ENCODE results near the genes UGT2A1 and ENAM.

GRCh38 chr4:57050907-57051493 is 59.2 kb downstream of the IGFBP7 start:
- PRO-cap, 3 experiments, result no peak in any of the 3 experiments
- RAMPAGE, long total RNA, result no peak

- PRO-cap, 3 experiments, result no peak in any of the 3 experiments
- RAMPAGE, long total RNA, result no peak
These were observed 44.5 kb downstream of the IGFBP7 start for GRCh38 chr4:57065239-57066602.

- PRO-cap, 3 experiments, result no peak in any of the 3 experiments
- RAMPAGE, long total RNA, result no peak
These were observed 38.8 kb downstream of the IGFBP7 start for GRCh38 chr4:57071144-57071932.

GRCh38 chr4:57109144-57109452 is 1.1 kb downstream of the IGFBP7 start:
- PRO-cap, 3 experiments, result no peak in any of the 3 experiments
- RAMPAGE, long total RNA, result no peak

- PRO-cap, 3 experiments, result no peak in any of the 3 experiments
- RAMPAGE, long total RNA, result no peak
These were observed 3.6 kb upstream of the IGFBP7 start for GRCh38 chr4:57113815-57114202.

DNA sequence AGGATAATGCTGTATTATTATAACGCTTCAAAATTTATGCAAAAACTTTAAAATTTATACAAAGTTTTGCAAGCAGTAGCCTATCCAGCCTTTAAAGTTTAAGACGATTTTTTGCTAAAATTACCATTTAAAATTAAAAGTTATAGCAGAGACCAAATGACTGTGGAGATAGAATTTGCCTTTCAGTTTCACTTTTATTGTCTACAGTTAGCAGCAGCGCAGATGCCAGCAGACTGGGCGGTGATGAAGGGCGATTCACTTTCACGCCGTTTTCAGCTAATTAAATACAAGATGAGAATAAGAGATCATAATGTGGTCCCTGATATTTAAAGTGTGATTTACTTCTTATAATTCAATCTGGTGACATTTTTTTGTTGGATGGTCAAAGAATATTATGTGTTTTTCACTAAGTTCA is 1381.5 kb upstream of the ADGRL3 start:
- PRO-cap, 3 experiments, result no peak in any of the 3 experiments
- RAMPAGE, long total RNA, result no peak

DNA sequence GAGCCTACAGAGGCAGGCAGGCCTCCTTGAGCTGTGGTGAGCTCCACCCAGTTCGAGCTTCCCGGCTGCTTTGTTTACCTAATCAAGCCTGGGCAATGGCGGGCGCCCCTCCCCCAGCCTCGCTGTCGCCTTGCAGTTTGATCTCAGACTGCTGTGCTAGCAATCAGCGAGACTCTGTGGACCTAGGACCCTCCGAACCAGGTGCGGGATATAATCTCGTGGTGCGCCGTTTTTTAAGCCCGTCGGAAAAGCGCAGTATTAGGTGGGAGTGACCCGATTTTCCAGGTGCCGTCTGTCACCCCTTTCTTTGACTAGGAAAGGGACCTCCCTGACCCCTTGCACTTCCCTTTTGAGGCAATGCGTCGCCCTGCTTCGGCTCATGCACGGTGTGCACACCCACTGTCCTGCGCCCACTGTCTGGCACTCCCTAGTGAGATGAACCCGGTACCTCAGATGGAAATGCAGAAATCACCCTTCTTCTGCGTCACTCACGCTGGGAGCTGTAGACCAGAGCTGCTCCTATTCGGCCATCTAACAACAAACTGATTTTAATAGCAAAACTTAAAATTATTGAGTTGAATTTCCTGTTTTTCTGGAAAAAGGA is 363.3 kb upstream of the ADGRL3 start:
- PRO-cap, 3 experiments, result no peak in any of the 3 experiments
- RAMPAGE, long total RNA, result no peak

DNA sequence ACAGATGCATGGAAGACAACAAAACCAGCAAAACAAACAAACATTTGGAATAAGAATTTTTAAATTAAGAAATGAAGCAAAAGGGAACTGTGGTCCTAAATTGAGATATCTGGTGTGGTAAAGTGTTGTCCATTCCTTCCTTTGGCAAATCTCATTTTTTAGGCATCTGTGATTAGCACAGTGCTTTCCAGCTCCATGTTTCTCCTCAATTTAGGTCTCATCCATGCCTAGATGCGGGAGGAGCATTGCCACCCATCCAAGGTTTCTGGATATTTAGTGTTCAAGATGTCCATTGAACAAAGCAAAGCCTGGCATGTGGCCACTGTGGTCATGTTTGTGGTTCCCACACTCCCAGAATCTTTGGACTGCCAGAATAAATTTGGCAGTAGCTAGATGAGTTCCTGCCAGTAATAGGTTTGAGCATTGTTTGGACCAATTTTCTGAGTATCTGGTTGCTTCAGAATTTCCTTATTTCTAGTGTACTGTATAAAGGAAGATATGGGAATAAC is 1124.0 kb downstream of the ADGRL3 start:
- PRO-cap, 3 experiments, result no peak in any of the 3 experiments
- RAMPAGE, long total RNA, result no peak

GRCh38 chr4:64484575-64484901 is 75.3 kb upstream of the TECRL start:
- PRO-cap, 3 experiments, result no peak in any of the 3 experiments
- RAMPAGE, long total RNA, result no peak

DNA sequence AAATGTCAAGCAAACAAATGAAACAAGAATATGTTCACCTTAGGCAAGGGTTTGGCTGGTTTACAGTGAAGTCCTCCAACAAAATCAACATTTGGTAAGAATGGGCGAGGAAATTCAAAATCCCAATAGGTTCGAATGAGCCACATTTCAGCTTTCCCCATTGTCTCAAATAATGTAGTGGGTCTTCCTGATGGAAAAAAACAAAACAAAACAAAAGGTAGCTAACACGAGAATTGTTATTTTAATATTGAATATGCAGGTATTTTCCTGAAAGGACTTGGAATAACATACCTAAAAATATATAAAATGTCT is 10.6 kb downstream of the UGT2B17 start:
- PRO-cap, 3 experiments, result no peak in any of the 3 experiments
- RAMPAGE, long total RNA, result no peak

- PRO-cap, 3 experiments, result no peak in any of the 3 experiments
- RAMPAGE, long total RNA, result no peak
These were observed 65.1 kb upstream of the UGT2B10 start for GRCh38 chr4:68750589-68751183.

GRCh38 chr4:68905543-68906408 is 45.8 kb downstream of the UGT2A3 start:
- PRO-cap, 3 experiments, result no peak in any of the 3 experiments
- RAMPAGE, long total RNA, result no peak

DNA sequence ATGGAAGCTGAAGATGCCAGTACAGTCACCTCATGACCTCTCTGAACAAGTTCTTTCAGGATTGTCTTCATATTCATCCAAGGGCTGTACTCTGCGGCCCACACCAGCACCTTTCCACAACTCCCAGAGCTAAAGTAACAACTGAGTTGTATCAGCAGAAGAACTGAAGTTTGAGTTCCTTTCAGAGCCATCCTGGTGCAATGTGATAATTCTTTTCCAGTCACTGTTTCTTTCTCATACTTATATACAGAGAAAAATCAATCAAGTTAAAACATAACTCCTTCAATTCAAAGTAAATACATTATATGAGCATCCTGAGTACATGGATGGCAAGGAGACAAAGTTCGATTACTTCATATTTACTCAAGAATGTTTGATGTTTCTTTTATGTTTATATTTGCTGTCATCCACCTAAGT is 68.6 kb upstream of the UGT2A3 start:
- PRO-cap, 3 experiments, result no peak in any of the 3 experiments
- RAMPAGE, long total RNA, result no peak

DNA sequence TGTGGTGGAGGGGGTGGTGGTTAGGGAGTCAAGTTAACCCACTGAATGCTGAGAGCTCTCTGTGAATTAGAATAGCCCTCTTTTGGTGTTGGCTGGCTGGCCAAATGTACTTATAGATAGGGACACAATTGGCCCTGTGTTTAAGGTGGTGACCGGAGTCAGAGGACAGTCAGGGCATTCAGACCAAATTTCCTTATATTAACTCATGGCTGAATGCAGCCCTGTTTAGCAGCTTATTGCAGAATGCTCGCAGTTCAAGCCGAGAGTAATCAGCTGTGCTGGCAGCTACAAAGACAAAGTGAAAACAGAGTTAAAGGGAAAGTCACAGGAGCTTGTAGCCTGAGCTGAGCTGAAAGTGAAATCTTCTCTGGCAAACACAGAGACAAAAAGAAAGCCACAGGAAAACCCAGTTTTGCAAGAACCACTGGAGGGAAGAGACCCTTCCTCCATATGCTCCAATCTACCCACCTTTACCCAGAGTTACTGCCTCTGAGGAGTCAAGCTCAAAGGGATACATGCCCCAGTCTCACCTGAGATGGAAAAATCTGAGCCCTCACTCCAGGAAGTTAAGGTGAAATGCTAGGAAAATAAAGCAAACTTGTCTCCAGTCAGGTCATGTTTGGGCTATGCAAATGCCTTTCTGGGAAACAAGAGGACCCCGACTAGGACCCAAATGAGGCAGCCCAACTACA is 38.3 kb upstream of the UGT2B7 start:
- PRO-cap, 3 experiments, result no peak in any of the 3 experiments
- RAMPAGE, long total RNA, result no peak

DNA sequence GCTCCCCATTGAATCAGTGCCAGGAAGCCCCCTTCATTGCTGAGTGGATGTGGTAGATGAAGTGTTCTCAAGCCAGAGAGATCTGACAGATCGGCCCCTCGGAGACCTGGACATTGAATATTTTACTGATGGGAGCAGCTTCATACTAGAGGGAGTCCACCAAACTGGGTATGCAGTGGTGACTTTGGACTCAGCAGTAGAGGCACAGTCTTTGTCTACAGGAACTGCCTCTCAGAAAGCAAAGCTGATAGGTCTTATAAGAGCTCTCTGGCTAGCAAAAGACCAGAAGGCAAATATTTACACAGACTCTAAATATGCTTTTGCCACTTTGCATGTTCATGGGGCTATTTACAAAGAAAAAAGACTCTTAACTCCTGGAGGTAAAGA is 35.4 kb upstream of the UGT2B7 start:
- PRO-cap, 3 experiments, result no peak in any of the 3 experiments
- RAMPAGE, long total RNA, result no peak

DNA sequence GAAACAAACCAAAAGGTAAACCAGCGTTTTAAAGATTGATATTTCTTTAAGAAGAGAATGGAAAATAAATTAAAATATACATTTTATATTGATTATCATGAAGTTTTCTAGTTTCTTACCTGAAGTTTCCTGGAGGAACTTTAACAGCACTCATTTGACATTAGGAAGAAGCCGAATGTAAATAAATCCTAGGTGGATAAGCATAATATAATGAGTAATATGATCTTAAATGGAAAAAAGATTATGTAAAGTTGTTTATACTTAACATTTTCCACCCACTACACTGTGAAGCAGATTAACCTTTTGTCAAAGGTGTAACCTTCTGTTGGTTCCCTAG is at the start of gene UGT2A1:
TSS of gene UGT2A1 (minus strand) at position 179 of the 337 bp plus-strand sequence.
- PRO-cap, 3 experiments, result no peak in any of the 3 experiments
- RAMPAGE, long total RNA, result no peak

GRCh38 chr4:69832171-69833266 is 27.4 kb downstream of the SULT1E1 start:
- PRO-cap, 3 experiments, result no peak in any of the 3 experiments
- RAMPAGE, long total RNA, result no peak

- PRO-cap, 3 experiments, result no peak in any of the 3 experiments
- RAMPAGE, long total RNA, result no peak
These were observed at the start of gene ENAM for GRCh38 chr4:70628544-70629017. Gene ENAM, plus strand, starts transcription at chr4:70628744.

DNA sequence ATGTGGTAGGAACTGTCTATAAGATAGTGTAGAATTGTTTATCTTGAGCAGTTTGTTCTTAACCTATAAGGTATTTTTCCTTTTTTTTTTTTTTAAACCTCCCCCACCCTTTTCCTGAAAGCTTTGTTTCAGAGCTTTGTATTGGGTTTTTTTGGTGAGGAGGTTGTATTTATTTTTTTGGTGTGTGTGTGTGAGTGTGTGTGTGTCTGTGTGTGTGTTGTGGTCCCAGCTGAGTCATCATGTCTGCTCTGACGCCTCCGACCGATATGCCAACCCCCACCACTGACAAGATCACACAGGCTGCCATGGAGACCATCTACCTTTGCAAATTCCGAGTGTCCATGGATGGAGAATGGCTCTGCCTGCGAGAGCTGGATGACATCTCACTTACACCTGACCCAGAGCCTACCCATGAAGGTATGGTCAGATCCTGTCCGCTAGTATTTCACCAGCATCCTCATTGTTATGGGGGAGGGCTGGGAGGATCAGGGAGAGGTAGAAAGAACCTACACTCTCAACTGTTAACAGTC is 636 bp downstream of the RUFY3 start:
- PRO-cap, 3 experiments, result peak in 1 of 3 experiments; most common plus-strand start position 288 of the sequence (in 1); most common minus-strand start position 241 of the sequence (in 1)
- RAMPAGE, long total RNA, result no peak

GRCh38 chr4:70831302-70831775 is 8.4 kb downstream of the GRSF1 start:
- PRO-cap, 3 experiments, result no peak in any of the 3 experiments
- RAMPAGE, long total RNA, result no peak

Data from cerebellum (tissue), 5 donors.